ENCODE measurements around the genes CLDN9, MMP25 and OR2C1.

GRCh38 chr16:2985746-2986547 lies 5.7 kb upstream of the PKMYT1 start:
- PRO-cap: no peak

DNA sequence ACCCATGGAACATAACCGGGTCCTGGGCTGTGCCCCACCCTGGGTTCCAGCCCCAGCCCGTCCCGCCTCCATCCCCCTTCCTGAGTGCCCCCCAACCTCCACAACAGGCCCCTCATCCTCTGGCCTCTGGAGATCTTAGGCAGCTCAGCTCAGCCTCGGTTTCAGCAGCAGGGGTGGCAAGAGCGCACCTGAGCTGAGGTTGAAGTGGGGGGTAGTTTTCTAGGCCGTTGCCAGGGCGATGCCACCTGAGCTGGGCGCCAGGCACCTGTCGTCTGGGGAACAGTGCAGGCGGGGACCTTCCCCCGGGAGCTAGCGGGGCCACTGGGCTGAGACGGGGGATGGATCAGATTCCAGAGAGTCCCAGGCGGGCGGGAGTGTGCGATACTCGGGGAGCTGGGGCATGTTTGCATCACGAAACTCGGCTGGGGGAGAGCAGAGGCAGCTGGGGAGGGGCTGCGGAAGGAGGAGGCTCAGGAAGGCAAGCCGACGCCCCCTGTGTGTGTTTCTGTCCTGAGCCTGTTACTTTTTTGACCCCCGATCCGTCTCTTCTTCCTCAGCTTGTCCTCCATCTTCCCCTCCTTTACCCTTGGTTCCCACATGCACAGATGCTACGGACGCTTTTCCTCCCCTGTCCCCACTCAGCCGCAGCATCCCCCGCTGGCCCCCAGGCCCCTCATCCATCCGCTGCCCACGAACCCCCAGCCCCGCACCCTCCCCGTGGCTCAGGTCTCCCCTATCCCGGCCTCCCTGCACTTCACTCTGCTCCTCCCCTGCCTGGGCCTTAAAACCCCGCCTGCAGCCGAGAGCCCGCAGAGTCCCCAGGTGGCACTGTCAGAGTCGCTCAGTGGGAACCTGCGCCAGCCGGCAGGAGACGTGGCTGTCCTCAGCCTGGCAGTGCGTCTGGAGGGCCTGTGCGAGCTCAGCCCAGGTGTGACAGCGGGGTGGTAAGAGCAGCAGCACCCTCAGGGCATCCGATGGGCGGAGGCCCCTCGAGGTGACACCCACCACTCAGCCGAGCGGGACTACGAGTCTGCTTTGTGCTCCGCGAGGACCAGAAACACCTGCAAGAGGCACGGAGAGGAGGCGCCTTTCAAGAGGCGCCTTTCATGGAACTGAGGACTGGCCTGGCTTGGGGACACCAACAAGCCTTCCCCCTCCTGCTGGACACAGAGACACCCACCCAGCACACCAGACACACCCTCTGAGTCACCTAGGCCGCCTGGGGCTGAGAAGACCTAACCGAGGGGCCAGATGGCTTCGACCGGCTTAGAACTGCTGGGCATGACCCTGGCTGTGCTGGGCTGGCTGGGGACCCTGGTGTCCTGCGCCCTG lies at the start of gene CLDN9:
Gene CLDN9, plus strand, starts transcription at position 812 of the 1,332 bp plus-strand sequence.
- PRO-cap: no peak

GRCh38 chr16:3046004-3046801 lies at the start of gene MMP25:
Gene MMP25 (plus strand): TSS chr16:3046561.
- PRO-cap: no peak

DNA sequence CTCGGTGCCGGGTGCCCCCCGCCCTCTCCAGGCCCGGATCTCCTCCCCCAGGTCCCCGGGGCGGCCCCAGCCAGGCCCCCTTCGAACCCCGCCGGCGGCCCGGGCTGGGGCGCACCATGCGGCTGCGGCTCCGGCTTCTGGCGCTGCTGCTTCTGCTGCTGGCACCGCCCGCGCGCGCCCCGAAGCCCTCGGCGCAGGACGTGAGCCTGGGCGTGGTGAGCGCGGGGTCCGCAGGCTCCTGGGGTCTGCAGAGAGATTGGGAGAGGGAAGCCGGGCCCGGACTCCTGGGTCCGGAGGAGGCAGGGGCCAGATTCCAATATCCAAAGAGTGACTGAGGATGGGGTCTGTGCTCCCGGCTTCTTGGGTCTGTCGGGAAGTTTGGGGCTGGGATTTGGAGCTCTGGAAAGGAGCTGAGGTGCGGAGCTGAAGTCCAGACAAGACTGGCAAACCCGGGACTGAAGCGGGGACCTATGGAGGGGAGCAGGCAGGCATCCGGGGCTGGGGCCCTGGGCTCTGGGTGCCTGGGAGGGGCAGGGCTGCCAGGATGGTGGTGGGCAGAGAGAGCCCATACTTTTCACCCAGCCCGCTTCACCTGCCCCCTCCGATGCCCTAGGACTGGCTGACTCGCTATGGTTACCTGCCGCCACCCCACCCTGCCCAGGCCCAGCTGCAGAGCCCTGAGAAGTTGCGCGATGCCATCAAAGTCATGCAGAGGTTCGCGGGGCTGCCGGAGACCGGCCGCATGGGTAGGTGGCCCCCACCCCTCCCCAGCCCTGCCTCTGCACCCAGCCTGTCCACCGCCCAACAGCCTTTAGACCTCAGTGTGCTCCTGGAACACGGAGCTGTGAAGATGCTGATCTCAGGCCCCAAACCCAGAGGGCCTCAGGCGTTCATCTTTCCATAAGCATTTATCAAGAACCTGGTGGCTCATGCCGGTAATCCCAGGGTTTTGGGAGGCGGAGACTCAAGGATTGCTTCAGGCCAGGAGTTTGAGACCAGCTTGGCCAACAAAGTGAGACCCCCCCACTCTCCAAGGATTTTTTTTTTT lies 765 bp downstream of the MMP25 start:
- PRO-cap: no peak

DNA sequence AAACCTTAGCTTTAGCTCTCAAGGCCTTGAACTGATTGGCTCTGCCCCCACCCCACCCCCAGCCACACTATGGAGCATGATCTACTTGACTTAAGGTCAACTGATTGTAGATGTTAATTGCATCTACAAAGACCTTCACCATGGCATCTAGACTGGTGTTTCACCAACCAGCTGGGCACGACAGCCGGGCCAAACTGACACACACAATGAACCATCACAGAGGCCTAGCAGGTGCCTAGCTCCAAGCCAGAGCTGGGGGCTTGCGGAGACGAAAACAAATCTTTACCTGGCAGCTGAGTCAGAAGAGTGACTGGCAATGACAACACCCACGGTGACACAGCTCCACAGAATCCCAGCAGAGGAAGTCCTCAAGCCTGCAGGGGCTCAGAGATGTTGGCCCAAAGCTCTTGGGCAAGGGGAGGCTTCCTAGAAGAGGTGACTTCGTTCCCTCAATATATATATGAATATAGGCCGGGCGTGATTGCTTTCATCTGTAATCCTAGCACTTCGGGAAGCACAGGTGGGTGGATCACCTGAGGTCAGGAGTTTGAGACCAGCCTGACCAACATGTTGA lies 5.1 kb downstream of the MMP25 start:
- PRO-cap: no peak

DNA sequence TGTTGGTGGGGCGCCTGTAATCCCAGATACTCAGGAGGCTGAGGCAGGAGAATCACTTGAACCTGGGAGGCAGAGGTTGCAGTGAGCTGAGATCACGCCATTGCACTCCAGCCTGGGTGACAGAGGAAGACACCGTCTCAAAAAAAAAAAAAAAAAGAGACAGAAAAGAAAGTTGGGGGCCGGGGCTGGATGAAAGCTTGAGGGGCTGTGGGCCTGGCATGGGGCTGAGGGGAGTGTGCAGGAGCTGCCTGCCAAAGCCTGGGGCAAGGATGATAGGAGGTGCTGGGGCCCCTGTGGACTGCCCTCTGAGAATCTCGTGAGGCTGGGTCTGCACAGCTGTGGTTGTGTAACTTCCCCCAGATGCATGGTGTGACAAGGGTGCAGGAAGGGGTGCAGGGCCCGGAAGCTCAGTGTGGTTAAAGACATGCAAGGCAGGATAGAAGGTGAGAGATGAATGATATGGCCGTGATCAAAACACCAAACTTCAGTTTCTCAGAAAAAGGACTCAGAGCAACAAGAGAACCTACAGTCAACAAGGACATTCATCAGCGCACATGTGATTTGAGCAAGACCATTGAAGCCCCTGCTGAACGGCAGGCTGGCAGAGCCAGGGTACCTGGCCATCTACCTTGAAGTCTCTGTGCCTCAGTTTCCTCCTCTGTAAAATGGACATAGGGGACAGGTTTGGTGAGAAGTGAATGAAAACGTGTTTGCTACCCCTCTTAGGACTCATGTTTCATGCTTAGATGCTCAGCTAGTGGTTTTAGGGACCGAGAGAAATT lies 9.5 kb downstream of the IL32 start:
- PRO-cap: no peak

DNA sequence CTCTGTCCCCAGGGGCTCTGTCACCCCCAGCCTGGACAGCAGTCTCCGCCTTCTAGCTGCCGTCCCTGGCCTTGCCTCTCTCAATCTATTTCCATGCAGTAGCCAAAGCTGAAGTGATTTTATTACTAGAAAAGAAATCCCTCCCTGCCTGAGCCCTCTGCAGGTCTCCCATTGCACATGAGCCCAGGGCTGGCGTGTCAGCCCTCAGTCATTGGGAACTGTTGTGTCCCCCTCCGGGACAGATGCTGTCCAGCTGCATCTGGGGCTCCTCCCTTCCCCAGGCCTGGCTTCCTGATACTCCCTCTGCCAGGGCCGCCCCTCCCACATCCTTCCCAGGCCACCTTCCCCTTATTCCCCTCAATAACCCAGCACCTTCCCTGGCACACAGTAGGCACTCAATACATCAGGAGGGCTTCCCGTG lies 11.3 kb downstream of the ZSCAN10 start:
- PRO-cap: unidirectional peak, minus-strand start at position 223 of the sequence

GRCh38 chr16:3123889-3125055 lies 10.6 kb upstream of the ZNF213 start:
- PRO-cap: bidirectional peak, plus-strand start at chr16:3124426, minus-strand start at chr16:3124293; bidirectional peak, plus-strand start at chr16:3124628, minus-strand start at chr16:3124582

DNA sequence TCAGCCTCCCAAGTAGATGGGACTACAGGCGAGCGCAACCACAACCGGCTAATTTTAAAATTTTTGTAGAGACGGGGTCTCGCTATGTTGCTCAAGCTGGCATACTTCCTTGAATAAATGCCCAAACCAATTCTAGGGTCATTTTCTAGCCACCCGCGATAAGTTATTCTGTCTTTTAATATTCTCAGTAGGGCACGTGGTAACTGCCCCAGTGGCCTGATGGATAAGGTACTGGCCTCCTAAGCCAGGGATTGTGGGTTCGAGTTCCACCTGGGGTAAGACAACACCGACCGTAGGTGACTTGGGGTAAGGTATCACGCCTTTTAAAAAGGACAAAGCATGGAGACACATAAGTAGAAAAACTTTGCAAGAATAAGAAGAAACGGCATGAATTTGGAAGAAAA lies 41.2 kb downstream of the ZNF200 start:
- PRO-cap: no peak

DNA sequence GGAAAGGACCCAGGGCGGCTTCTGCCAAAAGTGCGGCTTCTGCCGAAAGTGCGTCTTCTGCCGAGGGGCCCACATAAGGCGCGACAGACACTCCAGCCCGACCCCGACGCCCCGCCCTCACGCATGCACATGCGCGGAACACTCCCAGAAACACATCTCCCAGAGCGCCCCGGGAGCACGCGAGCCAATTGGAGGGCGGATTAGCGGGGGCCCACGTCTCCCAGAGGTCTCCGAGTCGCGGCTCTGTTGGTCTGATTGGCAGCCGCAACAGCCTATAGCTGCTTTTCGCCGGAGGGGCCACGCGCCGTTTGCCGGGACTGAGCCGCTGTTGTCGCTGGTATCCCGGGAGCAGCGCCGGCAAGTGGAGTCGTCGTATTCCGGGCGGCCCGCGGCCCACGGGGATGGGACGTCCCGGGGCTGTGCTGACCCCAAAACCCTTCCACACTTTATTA lies 8.0 kb upstream of the MEFV start:
- PRO-cap: bidirectional peak, plus-strand start at position 187 of the sequence, minus-strand start at position 59 of the sequence

GRCh38 chr16:3355532-3356155 lies at the start of gene OR2C1:
Gene OR2C1 (plus strand): TSS chr16:3355889.
- PRO-cap: no peak

GRCh38 chr16:3578700-3579169 lies 1.5 kb upstream of the NLRC3 start:
- PRO-cap: no peak

GRCh38 chr16:3655591-3656491 lies 1.4 kb downstream of the DNASE1 start:
- PRO-cap: no peak

- PRO-cap: no peak
Observed at GRCh38 chr16:3661546-3662543, 7.4 kb downstream of the DNASE1 start.

- PRO-cap: no peak
Observed at GRCh38 chr16:3722986-3723293, 5.6 kb upstream of the TRAP1 start.

- PRO-cap: no peak
Observed at GRCh38 chr16:3731571-3732159, 14.3 kb upstream of the TRAP1 start.

- PRO-cap: no peak
Observed at GRCh38 chr16:3734814-3735387, 17.6 kb upstream of the TRAP1 start.

GRCh38 chr16:3857315-3857893 lies 23.1 kb downstream of the CREBBP start:
- PRO-cap: no peak

DNA sequence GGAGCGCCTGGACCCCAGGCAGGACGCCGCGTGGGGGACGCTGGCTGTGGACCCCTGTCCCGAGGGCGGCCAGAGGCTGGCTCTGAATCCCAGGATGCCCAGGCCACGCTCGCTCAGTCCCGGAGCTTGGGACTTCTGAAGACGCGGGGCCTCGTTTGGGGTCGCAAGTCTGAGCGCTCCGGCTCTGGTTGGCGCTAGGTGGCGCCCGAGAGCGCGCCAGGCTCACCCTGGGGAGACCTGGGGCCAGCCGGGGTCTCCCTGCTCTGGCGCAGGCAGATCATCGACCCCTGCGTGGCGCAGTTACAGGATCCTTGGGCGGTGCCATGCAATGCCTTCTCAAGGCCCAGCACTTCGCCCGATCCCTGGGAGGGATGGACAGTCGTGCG lies 58.5 kb upstream of the CREBBP start:
- PRO-cap: no peak

DNA sequence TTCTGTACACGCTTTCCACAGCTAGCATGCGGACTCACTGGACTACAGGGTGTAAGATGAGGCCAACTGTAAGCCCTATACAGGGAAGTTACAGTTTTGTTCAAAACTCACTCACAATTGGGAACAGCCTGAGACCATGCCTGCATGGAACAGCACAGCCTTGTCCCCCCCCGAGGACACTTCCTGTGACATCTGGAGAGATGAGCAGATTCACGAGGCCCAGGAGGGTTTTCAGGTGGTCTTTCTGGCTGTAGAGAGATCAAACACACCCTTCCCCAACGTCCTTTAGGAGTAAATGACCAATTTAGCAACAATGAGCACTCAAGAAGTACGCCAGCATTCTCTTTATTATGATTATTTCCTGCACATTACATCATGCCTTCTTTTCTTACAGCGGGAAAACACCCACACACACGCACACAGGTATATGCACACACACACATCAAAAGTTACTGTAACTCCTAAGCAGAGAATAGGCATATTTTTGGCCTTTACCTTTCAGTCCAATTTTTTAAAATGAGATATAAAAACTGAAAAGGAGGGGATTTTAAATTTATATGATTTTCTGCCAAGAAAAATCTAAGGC lies 39.0 kb downstream of the ADCY9 start:
- PRO-cap: no peak